Endothelial cell of umbilical vein (primary cell): ENCODE data around the genes MYORG and C9orf24.

- PRO-cap, result no peak
CAGE:
- cytosol, long polyA minus RNA, result no peak
- cytosol, long polyA plus RNA, result no peak
- long polyA plus RNA, result no peak
- nucleus, long polyA minus RNA, result no peak
- nucleus, long polyA plus RNA, result no peak
Observed at GRCh38 chr9:33437031-33437470, 10.3 kb downstream of the AQP3 start.

GRCh38 chr9:33441527-33442566 is 5.5 kb downstream of the AQP3 start:
- PRO-cap, result no peak
CAGE:
- cytosol, long polyA minus RNA, result no peak
- cytosol, long polyA plus RNA, result no peak
- long polyA plus RNA, result no peak
- nucleus, long polyA minus RNA, result no peak
- nucleus, long polyA plus RNA, result no peak

GRCh38 chr9:33448120-33448660 is 797 bp upstream of the AQP3 start:
- PRO-cap, result no peak
CAGE:
- cytosol, long polyA minus RNA, result no peak
- cytosol, long polyA plus RNA, result no peak
- long polyA plus RNA, result no peak
- nucleus, long polyA minus RNA, result no peak
- nucleus, long polyA plus RNA, result no peak

DNA sequence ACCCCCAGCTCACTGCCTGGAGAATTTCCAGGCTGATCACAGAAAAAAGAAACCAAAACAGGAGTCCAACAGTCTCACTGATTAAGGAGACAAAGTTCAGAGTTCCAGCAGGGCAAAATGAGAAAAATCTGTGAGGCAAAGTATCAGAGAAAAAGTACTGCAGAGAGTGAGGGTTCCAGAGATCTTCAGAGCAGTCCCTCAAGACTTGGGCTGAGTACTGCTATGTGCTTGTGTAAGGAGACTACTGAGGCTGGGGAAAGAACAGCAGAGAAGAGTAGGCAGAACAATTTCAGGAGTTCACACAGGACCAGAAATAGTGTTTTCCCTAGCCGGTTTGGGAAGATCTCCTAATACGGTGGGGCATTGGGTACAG is 55.9 kb upstream of the PRSS3 start:
- PRO-cap, result no peak
CAGE:
- cytosol, long polyA minus RNA, result no peak
- cytosol, long polyA plus RNA, result no peak
- long polyA plus RNA, result no peak
- nucleus, long polyA minus RNA, result no peak
- nucleus, long polyA plus RNA, result no peak

GRCh38 chr9:33972965-33973535 is 75.6 kb downstream of the UBAP2 start:
- PRO-cap, result no peak
CAGE:
- cytosol, long polyA minus RNA, result no peak
- cytosol, long polyA plus RNA, result no peak
- long polyA plus RNA, result no peak
- nucleus, long polyA minus RNA, result no peak
- nucleus, long polyA plus RNA, result no peak

DNA sequence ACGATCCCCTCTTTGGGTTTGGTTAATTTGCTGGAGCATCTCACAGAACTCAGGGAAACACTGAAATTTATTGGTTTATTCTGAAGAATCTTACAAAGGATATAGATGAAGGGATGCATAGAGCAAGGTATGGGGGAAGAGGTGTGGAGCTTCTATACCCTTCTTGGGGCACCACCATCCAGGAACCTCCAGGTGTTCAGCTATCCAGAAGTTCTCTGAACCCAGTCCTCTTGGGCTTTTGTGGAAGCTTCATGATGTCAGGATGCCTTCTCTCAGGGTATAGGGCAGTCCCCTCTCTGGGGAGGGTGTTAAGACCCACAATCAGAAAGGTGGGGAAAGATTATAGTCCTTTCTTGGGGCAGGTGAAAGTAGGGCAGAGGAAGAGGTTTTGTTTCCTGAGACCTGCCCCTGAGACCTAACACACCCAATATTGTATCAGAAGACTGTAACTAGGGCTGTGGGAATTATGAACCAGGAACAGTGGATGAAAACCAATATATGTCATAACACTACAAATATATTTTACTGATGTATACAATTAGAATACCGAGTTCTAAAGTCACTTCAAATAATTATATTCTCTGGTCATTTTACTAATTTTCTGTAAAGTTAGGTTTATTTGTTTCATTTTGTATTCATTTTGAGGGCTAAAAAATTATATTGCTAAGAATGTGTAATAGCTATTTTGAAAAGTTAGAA is 14.9 kb downstream of the UBAP1 start:
- PRO-cap, result no peak
CAGE:
- cytosol, long polyA minus RNA, result no peak
- cytosol, long polyA plus RNA, result no peak
- long polyA plus RNA, result no peak
- nucleus, long polyA minus RNA, result no peak
- nucleus, long polyA plus RNA, result no peak

DNA sequence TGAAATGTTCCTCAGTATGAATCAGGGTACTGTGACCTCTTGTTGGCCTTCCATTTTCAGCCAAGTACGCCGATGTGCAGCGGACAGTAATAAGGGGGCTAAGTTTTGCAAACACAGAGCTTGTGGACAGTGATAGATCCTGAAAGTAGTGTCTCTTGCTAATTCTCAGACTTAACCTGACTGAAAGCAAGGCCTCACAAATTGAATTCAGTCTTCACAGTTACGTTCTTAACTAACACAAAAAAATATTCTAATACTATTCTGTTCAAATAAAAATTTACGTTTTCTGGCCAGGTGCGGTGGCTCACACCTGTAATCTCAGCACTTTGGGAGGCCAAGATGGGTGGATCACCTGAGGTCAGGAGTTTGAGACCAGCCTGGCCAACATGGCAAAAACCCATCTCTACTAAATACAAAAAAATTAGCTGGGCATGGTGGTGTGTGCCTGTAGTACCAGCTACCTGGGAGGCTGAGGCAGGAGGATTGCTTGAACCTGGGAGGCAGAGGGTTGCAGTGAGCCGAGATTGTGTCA is 31.4 kb downstream of the UBAP1 start:
- PRO-cap, result no peak
CAGE:
- cytosol, long polyA minus RNA, result no peak
- cytosol, long polyA plus RNA, result no peak
- long polyA plus RNA, result no peak
- nucleus, long polyA minus RNA, result no peak
- nucleus, long polyA plus RNA, result no peak

DNA sequence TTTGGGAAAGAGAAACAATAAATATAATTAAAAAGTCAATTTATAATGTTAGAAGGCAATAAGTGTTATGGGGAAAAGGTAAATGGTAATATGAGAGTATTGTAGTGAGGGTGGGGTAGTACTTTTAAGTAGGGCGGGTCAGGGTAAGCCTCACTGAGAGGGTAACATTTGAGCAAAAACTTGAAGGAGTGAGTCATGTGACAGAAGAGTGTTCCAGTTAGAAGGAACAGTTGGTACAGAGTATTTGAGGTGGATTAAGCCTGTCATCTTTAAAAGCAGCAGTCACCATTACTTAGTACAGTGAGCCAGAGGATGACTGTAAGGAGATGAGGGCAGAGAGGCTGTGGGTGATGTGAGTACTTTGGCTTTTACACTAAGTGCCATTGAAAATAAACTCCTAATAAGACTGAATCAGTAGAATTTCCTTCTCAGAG is 54.8 kb downstream of the UBAP1 start:
- PRO-cap, result no peak
CAGE:
- cytosol, long polyA minus RNA, result no peak
- cytosol, long polyA plus RNA, result no peak
- long polyA plus RNA, result no peak
- nucleus, long polyA minus RNA, result no peak
- nucleus, long polyA plus RNA, result no peak

GRCh38 chr9:34374869-34375654 is 1.6 kb downstream of the MYORG start:
- PRO-cap, result no peak
CAGE:
- cytosol, long polyA minus RNA, result no peak
- cytosol, long polyA plus RNA, result no peak
- long polyA plus RNA, result no peak
- nucleus, long polyA minus RNA, result no peak
- nucleus, long polyA plus RNA, result no peak

DNA sequence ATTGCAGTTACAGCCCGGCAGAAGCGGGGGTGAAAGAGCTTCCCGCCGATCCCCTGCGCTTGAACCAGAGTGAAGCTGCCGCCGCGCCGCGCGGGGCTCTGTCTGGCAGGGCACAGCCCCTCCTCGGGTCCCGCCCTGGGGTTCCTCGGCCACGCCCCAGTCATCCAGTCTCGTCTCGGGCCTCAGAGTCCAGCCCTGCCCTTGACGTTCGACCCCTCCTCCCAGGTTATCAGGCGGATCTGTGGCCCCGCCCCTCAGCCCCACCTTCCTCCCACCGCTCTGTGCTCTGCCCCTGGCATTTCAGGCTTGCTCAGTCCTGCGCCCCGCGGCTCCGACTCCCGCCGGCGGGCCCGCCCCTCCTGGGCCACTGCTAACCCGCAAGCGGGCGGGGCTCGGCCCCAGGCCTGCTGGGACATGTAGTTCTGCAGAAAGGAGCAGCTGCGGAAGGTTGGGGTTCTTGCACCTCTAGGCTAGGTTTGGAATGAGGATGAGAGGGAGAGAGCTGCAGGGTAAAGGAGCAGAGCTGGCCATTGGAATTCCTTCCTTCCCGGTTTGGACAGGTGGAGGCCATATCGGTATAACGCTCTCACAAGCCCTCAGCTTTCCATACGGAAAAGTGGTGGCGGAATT is at the start of gene MYORG:
TSS of gene MYORG (minus strand) at position 104 of the 630 bp plus-strand sequence.
- PRO-cap, result bidirectional peak, plus-strand start at position 313 of the sequence, minus-strand start at position 100 of the sequence
CAGE:
- cytosol, long polyA minus RNA, result start-site peak on the minus strand centred at position 212 of the sequence, 21 bp wide, 8 reads
- cytosol, long polyA plus RNA, result no peak
- long polyA plus RNA, result no peak
- nucleus, long polyA minus RNA, result start-site peak on the minus strand centred at position 116 of the sequence, 33 bp wide, 24 reads
- nucleus, long polyA plus RNA, result no peak

- PRO-cap, result no peak
CAGE:
- cytosol, long polyA minus RNA, result no peak
- cytosol, long polyA plus RNA, result no peak
- long polyA plus RNA, result no peak
- nucleus, long polyA minus RNA, result no peak
- nucleus, long polyA plus RNA, result no peak
Observed at GRCh38 chr9:34379278-34380153, 2.8 kb upstream of the MYORG start.

DNA sequence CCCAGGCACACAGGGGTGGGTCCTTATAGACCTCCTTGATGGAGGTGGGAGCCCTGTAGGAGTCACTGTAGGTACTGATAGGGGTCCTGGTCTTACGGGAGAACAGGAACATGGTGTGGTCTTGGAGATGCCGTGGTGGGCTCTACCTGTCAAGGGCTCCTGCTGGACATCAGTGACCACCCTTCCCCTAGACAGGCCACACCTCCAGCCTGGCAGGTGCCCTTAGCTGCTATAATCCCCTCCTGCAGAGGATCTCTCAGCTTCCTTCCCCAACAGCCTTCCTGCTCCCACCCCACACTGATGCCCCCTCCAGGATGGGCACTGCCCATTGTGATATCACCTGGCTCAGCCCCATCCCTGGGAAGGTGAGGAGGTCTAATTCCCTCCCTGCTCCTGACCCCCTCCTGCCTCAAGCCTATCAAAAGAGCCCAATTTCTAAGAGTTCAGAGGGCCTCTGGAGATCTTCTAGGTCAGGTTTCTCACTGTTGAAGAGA is at the start of gene C9orf24:
TSS of gene C9orf24 (minus strand) at position 289 of the 494 bp plus-strand sequence.
- PRO-cap, result no peak
CAGE:
- cytosol, long polyA minus RNA, result no peak
- cytosol, long polyA plus RNA, result no peak
- long polyA plus RNA, result no peak
- nucleus, long polyA minus RNA, result no peak
- nucleus, long polyA plus RNA, result no peak

- PRO-cap, result no peak
CAGE:
- cytosol, long polyA minus RNA, result no peak
- cytosol, long polyA plus RNA, result no peak
- long polyA plus RNA, result no peak
- nucleus, long polyA minus RNA, result no peak
- nucleus, long polyA plus RNA, result no peak
Observed at GRCh38 chr9:34452470-34453228, 5.7 kb downstream of the FAM219A start.

- PRO-cap, result no peak
CAGE:
- cytosol, long polyA minus RNA, result no peak
- cytosol, long polyA plus RNA, result no peak
- long polyA plus RNA, result no peak
- nucleus, long polyA minus RNA, result no peak
- nucleus, long polyA plus RNA, result no peak
Observed at GRCh38 chr9:34576957-34577439, 12.5 kb downstream of the CNTFR start.

DNA sequence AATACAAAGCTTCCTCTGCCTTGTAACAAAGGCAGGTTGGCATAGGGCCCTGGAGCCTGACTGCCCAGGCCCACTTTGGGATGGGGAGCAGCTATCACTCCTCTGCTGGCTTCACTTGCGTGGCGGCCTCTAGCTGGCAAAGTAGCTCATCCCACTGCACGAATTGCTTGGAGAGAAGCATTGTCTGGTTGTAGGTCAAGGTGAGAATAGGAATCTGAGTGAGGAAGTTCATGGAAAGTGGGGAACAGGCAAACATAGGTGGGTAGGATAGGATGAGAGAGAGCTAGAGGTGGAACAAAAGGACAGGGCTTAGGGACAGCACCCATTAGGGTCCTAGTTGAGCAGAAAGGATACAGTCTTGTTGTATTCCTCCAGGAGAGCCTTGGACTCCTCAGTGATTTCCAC is 1.8 kb upstream of the RPP25L start:
- PRO-cap, result no peak
CAGE:
- cytosol, long polyA minus RNA, result no peak
- cytosol, long polyA plus RNA, result no peak
- long polyA plus RNA, result no peak
- nucleus, long polyA minus RNA, result no peak
- nucleus, long polyA plus RNA, result no peak

DNA sequence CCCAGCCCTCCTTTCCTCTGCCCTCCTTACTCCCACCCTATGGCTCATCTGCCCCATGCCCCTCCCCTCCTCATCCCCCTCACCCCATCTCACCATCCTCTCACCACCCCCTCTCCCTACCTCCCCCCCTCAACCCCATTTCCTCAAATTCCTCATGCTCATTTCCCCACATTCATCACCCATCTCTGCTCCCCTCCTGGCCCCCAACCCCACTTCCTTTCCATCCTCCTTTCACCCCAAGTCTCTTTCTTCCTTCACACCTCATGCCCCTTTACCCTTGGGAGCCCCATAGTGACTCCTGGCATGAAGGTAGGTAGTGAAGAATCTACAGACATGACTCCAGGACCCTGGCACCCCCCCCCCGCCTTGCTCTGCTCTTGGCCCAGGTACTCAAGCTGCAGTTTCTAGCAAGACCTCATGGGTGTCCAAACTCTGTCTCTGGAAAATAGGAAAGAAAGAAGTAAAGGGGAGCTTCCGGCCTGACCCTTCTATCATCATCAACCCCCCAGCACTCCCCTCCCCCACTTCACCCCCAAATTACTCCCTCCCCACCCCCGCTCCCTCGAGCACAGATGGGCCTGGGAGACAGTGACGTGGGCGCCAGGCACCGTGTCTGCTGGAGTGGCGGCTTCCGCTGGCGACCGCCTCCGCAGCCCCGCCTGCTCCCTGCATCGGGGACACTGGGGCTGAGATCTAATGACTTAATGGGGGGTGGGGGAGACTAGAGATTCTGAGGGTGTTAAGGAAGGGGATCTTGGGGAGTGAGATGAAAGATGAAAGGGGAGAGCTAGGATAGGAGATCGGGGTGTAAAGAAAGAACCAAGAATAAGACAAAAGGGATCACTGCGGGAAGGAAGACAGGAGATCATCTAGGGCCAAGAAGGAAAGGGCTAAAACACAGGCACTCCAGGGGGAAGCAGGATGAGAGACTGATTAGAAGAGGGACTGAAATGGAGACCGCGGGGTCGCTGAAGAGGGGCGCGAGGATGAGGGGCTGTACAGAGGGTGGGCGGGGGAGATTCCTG is 1.3 kb upstream of the DNAJB5 start:
- PRO-cap, result no peak
CAGE:
- cytosol, long polyA minus RNA, result no peak
- cytosol, long polyA plus RNA, result no peak
- long polyA plus RNA, result no peak
- nucleus, long polyA minus RNA, result no peak
- nucleus, long polyA plus RNA, result no peak

DNA sequence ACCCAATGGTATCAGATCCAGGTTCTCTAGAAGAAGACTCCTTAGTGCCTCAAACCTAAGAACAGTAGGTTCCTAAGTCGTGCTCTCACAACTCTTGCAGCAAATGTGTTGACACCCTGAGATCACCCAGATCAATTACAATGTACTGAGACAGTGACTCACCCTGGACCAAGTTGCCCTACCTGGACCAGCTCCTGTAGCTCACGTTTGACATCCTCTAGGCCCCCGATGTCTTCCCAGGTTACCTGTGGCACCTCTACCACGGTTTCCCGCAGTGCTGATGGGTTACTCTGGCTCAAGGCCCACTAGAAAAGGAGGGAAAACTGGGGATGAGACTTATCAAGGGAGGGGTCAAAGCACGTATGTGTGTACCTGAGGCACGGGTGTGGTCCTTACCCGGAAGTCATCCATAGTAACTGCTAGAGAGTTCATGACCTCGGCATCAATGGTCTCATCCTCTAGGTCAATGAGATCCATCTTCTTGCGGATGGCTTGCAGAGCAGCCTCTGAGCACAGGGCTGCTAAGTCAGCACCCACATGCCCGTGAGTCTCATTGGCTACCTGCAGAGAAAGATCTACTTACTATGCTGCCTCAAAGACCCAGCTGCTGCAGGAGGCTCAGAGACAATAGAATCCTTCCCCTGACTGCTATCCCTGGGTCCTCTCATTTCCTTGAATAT is 11.7 kb downstream of the VCP start:
- PRO-cap, result no peak
CAGE:
- cytosol, long polyA minus RNA, result no peak
- cytosol, long polyA plus RNA, result no peak
- long polyA plus RNA, result no peak
- nucleus, long polyA minus RNA, result no peak
- nucleus, long polyA plus RNA, result no peak

DNA sequence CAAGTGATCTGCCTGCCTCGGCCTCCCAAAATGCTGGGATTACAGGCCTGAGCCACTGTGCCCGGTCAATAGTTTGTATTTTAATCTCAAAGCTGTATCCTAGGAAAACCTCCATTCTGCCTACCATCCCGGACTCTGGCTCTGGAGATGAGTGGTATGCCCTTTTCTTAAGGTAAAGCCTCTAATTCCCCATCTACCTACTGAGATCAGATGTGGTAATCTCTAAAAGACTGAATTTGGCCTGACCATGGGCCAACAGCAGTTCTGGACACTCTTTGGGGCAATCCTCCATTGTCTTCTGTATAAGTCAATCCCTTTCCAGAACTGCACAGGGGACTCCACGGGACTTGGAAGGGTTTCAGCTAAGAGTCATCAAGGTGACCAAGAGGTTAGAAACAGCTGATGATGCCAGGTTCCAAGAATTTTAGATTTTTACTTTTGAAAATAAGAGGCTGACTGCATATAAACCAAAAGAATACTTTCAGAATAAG is 1.7 kb downstream of the VCP start:
- PRO-cap, result no peak
CAGE:
- cytosol, long polyA minus RNA, result no peak
- cytosol, long polyA plus RNA, result no peak
- long polyA plus RNA, result no peak
- nucleus, long polyA minus RNA, result no peak
- nucleus, long polyA plus RNA, result no peak

- PRO-cap, result no peak
CAGE:
- cytosol, long polyA minus RNA, result no peak
- cytosol, long polyA plus RNA, result no peak
- long polyA plus RNA, result no peak
- nucleus, long polyA minus RNA, result no peak
- nucleus, long polyA plus RNA, result no peak
Observed at GRCh38 chr9:35080309-35080648, 537 bp upstream of the FANCG start.

DNA sequence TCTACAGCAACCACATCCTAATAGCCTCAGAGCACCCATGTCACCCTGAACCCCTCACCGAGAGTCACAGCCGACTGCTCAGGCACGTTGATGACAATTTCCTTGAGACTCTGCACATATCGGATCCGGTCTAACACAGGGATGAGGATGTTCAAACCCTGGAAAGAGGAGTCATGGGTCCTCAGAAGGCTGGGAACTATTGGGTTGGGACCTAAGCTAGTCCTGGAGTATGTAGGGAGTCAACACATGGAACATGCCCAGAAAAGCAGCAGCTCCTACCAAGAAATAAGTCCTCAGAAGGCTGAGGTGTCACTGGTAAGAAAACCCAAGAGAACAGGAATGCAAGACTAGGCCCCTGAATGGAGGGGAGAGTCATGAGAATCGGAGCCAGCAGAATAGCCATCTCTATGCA is 888 bp downstream of the STOML2 start:
- PRO-cap, result no peak
CAGE:
- cytosol, long polyA minus RNA, result no peak
- cytosol, long polyA plus RNA, result no peak
- long polyA plus RNA, result no peak
- nucleus, long polyA minus RNA, result no peak
- nucleus, long polyA plus RNA, result no peak